HT-29 (cell line): Measurements from ENCODE around the gene ARFGAP2.

DNA sequence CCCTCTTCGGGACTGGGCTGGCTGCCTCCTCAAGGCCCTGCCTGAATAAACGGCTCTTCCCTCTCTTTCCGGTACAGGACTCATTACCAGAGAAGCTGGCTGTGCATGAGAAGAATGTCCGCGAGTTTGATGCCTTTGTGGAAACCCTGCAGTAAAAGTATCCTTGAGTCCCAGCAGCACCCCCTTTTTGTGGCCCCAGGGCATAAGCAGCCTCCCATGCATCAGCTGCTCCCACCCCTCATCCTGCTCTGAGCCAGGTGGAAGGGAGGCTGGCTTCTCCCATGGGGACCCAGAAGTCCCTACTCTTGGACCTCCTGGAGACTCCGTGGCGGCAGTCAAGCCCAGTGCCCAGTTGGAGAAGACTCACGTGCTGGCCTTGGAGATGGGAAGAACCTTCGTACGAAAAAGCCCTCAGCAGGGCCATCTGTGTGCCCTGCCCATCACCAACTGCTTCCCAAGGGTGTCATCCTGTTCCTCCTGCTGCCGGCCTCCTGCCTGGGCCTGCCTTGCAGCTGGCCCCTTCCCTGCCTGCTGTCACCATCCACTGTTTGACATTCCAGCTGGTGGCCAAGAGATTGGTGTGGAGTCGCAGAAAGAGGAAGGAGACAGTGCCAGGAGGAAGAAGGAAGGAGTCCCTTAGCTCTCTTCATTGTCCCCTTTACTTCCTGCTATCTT, 28.1 kb downstream of the ARHGAP1 start:
- RAMPAGE, long total RNA: no peak

- RAMPAGE, long total RNA: no peak
These were observed 26.6 kb downstream of the ARHGAP1 start for GRCh38 chr11:46673647-46674456.

- RAMPAGE, long total RNA: no peak
These were observed 40.1 kb downstream of the F2 start for GRCh38 chr11:46759215-46759453.

DNA sequence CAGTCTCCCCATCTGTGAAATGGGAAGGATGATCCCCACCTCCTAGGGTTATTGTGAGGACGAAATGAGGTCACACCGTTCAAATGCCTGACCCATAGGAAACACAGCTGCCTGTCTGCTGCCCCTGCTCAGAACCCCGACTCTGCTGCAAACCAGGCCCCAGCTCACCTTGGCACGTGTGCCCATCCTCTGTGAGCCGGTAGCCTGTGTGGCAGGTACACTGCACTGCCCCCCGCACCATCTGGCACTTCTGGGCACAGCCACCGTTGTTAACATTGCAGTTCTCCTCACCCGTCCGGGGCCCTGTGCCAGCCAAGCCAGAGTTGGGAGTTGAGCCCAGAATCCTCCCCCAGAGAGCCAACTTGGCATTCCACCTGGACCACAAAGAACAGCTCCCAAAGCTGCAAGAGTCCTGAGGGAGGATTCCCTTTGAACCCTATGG, 22.6 kb downstream of the LRP4 start:
- RAMPAGE, long total RNA: no peak

DNA sequence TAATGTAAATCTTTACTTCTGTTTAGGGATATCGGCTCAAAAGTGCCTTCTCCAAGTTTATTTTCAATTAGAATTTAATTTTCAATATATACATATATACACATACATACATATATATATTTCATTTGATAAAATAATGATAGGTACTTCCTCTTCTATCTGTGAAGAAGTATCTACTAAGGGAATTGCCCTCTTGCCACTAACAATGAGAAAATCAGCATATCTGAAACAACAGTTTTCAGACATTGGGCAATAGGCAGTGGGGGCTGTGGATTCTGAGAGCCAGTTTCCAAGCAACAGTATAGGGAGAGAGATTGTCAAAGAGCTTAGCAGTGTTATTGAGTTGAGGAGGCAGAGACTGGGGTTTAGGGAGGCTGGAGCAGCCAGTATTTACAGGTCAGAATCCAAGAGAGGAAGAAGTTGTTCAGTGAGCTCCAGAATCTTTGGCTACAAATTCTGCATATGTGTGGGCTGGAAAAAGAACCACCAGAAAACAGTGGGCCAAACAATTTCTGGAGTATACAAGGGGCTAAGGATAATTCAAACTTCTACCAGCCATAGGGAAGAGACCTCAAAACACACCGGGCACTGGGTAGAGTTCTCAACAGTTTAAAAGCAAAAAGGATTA, 119.3 kb downstream of the ARFGAP2 start:
- RAMPAGE, long total RNA: no peak

- RAMPAGE, long total RNA: no peak
These were observed 634 bp downstream of the ARFGAP2 start for GRCh38 chr11:47175970-47176520.

DNA sequence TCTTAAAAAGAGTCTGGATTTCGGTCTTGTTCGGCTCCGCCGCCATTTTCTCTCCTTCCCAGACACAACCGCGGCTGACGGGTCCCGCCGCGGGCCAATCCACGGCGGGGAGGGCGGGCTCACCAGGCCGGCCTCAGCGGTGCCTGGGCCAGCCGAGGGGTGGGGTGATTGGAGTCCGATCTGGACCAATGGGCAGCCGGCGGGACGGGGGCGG, at the start of gene ARFGAP2:
TSS of gene ARFGAP2 (minus strand) at position 72 of the 214 bp plus-strand sequence.
- RAMPAGE, long total RNA: no peak

GRCh38 chr11:47234049-47235285, 14.1 kb downstream of the ACP2 start:
- RAMPAGE, long total RNA: no peak

DNA sequence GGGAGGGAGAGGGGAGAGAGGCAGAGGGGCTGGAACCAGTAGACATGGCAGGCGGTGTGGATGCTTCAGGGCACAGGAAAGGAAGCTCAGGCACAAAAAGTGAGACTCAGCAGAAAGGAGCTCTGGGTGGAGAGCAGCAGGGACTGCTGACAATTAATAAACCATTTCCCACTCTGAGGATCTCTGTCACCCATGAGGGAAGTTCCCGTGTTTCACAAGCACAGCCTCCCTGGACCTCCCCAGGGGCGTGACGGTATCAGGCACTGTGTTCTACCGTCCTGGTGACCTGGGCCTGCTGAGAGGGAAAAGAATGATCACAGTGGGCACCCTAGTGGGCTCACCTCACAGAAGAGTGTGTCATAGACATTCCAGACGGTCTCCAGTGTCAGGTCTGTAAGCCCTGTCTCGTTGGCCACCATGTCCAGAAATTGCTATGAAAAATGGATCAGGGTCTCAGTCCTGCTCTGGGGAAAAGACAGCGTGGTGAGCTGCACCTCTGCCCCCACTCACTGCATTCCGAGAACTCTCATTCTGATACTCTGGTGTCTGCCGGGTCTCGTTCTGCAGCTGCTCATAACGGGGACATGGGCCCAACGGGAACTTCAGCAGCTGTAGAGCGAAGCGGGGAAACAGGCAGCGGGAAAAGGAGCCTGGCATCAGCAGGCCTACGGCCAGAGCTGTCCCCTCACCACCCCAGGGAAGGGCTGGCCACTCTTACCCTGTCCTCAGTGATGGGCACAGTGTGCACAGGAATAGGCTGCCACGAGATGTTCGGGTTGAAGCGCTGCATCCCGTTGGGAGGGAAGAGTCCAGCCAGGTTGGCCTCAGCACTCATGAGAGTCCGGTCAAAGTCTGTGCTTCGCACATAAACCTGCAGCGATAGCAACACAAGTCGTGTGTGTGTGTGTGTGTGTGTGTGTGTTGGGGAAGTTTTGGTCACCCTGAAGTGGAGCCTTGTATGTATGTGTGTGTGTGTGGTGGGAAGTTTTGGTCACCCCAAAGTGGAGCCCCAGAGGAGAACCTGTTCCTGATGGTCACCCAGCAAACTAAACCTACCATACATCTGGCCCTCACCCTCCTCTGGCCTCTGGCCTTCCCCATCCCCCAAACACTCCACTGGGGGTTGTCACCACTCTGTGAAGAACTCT, 3.3 kb downstream of the ACP2 start:
- RAMPAGE, long total RNA: no peak

DNA sequence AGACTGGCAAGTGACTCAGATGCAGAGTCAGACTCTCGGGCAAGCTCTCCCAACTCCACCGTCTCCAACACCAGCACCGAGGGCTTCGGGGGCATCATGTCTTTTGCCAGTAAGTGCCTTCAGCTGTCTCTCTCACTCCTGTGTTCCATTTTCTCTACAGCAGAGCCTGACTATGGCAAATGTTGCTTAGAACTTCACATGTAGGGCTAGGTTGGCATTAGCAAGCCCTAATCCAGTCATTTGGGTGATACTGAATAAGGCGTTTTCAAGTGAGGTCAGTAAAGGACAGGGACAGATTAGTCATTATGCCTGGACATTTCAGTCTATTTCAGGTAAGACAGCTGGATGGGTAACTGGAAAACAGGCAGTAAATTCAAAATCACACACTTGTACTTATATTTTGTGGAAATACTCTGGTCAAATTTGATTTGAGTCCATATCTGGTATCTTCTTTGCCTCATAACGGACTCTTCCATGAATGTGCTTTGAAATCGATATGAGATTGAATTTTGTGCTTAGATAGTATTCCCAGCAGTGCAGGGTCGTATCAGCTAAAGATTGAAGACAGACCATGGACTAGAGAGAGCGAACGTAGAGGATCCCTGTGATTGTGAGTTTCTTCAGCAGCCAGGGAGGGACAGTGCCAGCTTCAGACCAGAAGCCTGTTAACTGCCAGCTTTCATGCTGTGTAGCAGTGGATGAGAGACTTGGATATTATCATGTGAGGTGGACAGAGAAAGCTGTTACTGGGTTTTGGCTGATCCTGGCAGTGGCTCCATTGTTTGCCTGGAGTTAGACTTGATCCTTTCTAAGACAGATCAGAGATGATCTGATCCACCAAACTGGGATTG, 27.9 kb downstream of the NR1H3 start:
- RAMPAGE, long total RNA: no peak

- RAMPAGE, long total RNA: no peak
These were observed 43.4 kb downstream of the MYBPC3 start for GRCh38 chr11:47309048-47309644.

DNA sequence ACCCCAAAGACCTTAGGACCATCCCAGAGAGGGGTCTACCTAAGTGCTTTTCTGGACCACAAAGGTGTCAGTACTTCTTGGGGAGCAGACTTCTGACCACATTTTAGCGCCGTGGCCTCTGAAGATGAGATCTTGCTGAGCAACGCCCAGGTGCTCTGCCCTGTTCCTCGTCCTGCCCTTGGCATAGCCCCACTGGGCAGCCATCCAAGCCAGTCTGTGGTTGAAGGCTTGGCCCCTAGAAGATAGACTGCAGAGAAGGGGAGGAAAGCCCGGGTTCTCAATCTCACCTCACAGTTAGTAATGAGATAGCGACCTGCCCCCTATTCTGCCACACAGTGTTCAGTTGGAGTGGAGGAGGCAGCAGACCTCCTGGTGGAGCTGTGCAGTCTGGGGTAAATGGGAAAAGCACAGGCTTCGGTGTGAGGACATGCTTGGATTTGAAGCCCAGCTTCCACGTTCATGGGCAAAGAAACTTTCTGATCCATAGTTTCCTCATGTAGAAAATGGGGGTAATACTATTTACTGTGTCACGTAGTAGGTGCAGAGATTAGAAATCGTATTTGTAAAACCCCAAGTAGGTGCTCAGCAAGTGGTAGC, 26.8 kb downstream of the MYBPC3 start:
- RAMPAGE, long total RNA: no peak

DNA sequence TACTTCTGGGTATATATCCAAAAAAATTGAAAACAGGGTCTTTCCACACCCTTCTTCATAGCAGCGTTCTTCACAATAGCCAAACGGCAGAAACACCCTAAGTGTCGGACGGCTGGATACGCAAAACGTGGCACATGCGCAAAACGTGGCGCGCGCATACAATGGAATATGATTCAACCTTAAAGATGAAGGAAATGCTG, 10.0 kb downstream of the SPI1 start:
- RAMPAGE, long total RNA: no peak

- RAMPAGE, long total RNA: no peak
These were observed 8.3 kb upstream of the SLC39A13 start for GRCh38 chr11:47399788-47400759.

DNA sequence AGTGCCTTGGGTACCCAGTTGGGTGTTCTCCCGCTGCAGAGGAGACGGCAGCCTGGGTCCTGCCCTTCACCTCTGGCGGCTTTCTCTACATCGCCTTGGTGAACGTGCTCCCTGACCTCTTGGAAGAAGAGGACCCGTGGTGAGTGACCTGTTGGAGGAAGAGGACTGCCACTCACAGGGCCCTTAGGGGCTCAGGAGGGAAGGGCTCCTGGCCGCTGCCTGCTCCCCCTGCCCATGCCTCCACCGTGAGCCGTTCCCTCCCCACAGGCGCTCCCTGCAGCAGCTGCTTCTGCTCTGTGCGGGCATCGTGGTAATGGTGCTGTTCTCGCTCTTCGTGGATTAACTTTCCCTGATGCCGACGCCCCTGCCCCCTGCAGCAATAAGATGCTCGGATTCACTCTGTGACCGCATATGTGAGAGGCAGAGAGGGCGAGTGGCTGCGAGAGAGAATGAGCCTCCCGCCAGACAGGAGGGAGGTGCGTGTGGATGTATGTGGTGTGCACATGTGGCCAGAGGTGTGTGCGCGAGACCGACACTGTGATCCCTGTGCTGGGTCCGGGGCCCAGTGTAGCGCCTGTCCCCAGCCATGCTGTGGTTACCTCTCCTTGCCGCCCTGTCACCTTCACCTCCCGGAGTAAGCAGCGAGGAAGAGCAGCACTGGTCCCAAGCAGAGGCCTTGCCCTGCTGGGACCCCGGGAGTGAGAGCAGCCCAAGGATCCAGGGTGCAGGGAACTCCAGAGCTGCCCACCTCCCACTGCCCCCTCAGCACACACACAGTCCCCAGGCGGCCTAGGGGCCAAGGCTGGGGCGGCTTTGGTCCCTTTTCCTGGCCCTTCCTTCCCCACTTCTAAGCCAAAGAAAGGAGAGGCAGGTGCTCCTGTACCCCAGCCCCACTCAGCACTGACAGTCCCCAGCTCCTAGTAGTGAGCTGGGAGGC, 6.9 kb downstream of the SLC39A13 start:
- RAMPAGE, long total RNA: no peak

DNA sequence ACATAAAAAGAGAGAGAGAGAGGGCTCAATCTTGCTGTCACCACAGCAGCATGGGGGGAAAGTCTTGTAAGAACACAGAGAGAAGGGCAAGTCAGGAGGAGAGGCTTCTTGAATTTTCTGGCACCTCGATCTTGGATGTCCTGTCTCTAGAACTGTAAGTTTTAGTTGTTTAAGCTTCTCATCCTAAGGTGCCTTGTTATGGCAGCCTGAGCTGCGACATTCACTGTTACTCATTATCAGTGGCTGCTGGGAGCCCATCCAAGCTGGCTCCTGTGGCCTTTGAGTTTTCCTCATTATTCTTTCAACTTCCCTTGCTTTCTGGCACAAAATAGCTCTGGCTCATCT, 8.0 kb upstream of the PSMC3 start:
- RAMPAGE, long total RNA: no peak

GRCh38 chr11:47467557-47468049, 18.7 kb upstream of the RAPSN start:
- RAMPAGE, long total RNA: no peak

DNA sequence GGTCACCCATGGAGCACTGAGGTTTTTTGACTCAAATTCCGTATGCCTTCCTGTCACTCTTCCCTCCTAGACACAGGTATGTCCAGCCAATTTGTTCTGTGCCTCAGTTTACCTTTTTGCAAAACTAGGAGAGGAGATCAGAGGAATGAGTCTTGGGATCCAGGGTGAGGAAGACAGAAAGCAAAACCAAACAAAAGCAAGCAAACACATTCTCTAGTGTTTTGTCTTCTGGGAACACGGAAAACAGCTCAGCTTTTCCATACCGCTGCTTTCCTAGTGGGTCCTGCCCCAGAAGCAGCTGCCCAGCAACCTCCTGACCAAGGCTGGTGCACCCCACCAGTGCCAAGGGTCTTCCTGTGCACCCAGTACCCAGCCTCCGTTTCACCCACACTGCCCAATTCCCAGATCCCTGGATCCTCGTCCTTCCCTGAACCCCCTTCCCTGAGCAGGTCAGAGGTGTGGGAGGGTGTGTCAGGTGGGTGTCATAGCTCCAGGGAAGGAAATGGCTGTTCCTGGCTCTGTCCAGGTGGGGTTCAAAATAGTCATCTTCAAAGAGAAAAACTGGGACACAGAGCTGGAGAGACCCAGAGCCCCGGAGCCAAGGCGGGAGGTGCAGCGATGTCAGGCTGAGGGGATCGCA, 926 bp downstream of the C1QTNF4 start:
- RAMPAGE, long total RNA: no peak

DNA sequence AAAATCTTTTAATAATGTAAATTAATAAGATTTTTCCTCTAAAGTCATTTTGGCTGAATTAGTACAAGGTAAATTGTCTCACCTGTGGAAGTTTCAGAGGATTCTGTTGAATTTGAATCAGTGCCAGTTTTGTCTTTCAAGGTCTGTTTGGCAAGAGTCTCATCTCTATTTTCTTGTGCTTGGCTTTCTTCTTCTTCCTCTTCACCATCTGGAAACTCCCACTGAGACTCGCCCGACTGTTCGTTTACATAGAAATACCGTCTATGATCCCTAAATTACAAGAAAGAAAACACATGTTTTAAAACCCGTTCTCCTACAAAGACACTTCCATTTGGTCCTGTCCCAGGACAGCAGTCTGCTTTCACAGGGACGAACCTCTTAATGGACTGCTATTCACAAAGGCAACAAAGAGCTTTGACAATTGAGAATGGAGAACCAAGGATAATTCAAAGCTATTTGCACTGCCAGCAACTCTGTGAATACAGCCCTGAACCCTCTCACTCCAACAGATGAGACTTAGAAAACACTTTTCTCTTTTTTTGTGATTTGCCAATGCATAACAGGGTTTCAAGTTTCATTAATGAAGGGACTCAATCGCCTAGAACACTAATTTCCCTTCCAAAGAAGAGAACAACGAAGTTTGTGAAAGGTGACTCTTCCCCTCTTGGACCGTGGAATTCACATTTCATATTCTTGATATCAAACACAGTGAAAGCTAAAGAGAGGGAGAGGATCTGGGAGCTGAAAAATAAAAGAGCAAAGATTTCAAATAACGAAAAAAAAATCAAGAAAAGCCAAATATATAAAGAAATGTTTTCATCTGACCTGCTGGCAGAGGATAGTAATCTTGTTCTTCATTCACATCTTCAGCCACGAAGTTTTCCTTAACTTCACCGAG, 16.4 kb upstream of the AGBL2 start:
- RAMPAGE, long total RNA: no peak

DNA sequence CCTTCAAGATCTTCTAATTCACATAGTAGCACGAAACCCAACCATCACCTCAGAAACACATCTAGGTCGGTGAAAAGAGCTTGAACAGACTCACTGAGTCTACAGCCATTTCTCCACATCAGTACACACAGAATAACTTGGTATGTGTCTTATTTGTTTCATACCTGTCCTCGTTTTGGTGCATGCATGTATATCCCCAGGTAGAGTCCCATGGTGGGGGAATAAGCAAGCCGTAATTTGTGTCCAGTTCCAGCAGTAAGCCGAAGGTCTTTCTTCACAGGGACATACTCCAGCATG, 12.7 kb downstream of the NUP160 start:
- RAMPAGE, long total RNA: no peak